Esophagus squamous epithelium (tissue), 4 donors: ENCODE results near the gene CTXN3.

GRCh38 chr5:127648907-127649396 lies at the start of gene CTXN3:
Gene CTXN3, plus strand, starts transcription at chr5:127649082.
- PRO-cap, result unidirectional peak, minus-strand start at chr5:127649311
- RAMPAGE, long total RNA, 4 experiments, result no peak in any of the 4 experiments

GRCh38 chr5:127958231-127959192 lies 125.1 kb upstream of the SLC12A2 start:
- PRO-cap, result no peak
- RAMPAGE, long total RNA, 4 experiments, result no peak in any of the 4 experiments

DNA sequence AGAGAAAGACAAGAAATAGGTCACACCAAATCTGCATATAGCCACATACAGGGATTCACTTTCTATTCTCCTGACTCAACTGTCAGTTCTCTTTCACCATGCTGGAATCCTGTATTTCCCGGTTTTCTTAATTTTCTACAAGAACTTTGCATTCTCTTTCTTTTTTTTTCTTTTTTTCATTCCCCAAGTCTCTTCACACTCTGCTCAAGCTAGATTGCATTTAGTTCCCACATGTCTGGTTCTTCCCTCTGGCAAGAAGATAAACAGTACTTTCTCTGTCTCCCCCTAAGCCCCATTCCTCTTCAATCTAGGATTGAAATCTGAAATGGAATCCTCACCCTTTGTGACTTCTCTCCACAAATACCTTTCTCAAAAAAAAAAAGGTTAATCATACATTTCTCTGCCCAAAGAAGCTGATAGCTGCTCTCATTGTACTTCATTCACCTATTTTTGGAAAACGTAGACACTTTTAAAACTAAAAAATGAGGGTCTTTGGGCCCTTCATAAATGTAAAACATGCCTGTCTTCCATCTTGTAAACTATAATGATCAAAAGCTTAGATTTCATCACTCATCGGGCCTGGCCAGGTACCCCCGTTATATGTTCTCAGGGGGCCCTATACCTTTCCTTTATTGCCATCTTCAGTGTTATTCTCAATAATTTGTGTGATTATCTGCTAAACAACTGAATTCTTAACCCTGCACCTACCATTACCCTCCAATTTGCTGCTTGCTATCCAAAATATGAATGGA lies 64.0 kb upstream of the SLC12A2 start:
- PRO-cap, result no peak
- RAMPAGE, long total RNA, 4 experiments, result no peak in any of the 4 experiments

DNA sequence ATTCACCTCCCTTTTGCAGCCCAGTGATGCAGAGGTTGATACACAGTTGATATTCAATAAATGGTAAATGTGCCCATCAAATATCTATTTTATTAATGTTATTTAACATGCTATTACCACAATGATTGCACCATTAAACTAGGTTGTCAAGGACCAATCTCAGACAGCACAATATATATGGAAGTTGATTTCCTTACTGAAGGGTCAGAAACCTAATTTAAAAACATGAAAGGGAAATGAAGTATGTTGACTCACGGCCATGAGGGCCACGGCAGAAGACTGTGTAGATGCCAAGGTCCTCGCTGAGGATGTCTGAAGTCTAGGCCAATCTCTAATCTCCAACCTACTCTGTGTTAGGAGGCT lies 1.7 kb upstream of the ISOC1 start:
- PRO-cap, result no peak
- RAMPAGE, long total RNA, 4 experiments, result no peak in any of the 4 experiments

DNA sequence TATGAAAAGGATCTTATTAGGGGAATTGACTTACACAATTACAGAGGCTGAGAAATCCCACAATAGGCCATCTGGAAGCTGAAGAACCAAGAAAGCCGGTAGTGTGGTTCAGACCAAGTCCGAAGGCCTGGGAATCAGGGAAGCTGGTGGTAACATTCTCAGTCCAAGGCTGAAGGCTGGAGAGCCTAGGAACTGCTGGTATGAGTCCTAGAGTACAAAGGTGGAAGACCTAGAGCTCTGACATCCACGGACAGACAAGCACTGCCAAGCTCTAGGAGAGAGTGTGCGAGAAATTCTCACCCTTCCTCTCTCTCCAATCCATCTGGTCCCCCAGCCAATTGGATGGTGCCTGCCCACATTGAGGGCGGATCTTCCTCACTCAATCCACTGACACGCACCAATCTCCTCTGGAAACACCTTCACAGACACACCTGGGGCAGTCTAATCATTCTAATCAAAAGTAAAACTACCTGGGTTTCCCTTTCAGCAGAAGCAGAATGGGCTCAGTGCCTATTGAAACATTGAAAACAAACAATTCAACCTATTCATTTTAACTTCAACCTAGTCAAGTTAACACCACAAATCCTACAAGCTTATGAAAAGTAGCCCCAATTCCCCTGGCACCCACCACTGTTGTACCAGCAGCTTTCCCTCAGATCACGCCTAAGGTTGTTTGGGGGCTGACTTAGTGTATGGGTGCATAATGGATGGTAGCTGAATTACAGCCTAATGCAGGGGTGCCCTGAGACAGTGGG lies 19.6 kb upstream of the ADAMTS19 start:
- PRO-cap, result no peak
- RAMPAGE, long total RNA, 4 experiments, result no peak in any of the 4 experiments

GRCh38 chr5:129902680-129903161 lies 1.5 kb upstream of the CHSY3 start:
- PRO-cap, result no peak
- RAMPAGE, long total RNA, 4 experiments, result no peak in any of the 4 experiments

- PRO-cap, result no peak
- RAMPAGE, long total RNA, 4 experiments, result no peak in any of the 4 experiments
Observed at GRCh38 chr5:129951824-129952247, 47.6 kb downstream of the CHSY3 start.

DNA sequence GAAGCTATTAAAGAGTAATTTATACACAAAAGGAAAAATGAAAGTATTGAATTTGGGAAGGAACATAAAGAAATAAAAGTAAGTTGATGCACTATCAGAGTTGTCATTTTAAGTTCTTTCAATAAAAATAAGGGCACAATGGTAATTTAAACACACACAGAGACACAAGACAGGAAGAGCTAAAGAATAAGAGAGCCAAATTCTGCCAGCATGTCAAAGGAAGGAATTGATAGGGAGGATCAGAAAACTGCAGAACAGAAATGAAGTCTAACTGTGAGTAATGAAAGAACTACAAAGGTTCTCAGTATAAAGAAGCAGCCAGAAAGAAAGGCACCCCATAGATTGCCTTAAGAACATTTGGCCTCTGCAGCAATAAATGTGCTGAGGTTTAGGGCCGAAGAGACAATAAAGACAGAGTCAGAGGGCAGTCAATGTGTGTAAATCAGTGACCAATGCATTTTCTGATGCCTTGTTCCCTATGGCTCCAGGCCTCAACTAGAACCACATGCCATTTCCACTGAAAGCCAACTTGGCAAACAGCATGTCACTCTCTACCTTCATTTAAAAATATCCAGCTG lies 281.1 kb downstream of the HINT1 start:
- PRO-cap, result no peak
- RAMPAGE, long total RNA, 4 experiments, result no peak in any of the 4 experiments

DNA sequence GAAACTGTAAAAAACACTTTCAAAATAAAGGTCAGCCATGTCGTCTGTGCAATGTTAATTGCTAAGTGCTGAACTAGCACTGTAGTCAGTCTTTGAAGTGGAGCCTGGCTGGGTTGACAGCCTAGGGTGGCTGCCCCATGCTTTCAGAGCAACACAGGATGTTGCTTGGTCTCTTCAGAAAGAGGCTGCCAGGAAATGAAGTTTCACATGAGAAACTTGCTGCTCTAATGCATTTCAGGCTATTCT lies 95.8 kb downstream of the HINT1 start:
- PRO-cap, result no peak
- RAMPAGE, long total RNA, 4 experiments, result no peak in any of the 4 experiments

DNA sequence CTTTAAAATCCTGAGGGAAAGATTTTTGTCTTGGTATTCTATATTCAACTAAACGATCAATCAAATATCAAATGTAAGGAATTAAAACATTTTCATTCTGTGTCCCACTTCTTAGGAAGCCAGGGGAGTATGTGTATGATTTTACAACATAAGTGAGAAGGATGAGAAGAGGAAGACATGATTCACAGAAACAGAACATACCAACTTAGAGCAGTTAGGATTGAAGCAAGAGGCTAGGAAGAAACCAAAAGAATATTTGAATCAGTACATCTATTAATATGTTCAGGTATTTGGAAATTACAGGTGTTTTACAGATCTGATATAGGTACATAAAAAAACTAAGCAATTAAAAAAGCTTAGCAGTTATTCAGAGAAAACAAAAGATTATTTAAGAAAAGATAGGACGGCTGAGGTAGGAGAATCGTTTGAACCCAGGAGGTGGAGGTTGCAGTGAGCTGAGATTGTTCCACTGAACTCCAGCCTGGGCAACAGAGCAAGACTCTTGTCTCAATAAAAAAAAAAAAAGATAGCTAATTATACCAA lies 77.6 kb downstream of the CDC42SE2 start:
- PRO-cap, result no peak
- RAMPAGE, long total RNA, 4 experiments, result no peak in any of the 4 experiments

- PRO-cap, result no peak
- RAMPAGE, long total RNA, 4 experiments, result no peak in any of the 4 experiments
Observed at GRCh38 chr5:131343030-131343982, 79.5 kb downstream of the CDC42SE2 start.

DNA sequence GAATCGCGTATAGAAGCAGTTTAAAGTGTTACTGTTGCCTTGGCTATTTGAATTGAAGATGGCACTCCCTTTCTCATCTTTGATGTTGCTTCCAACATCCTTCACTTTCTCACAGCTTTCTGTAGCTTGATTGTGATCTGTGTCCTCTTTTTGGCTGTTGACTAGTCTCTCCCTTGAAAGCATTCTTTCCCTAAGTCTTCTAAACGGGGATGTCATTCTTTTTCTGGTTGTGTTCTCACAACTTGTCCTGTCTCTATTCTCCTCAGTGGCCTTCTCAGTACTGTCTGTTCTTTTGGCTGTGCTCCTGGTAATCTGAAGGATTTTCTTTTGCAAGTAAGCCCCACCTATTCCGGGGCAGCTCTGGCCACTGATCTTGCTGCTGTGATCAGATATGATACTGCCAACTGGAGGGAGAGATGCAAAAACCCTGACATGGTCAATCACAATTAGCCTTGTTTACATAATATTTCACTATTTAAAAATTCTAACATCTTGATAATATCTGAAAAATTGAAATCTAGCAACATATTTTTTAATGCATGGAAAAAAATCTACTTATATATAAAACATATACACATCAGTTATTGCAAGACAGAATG lies 172.2 kb downstream of the CDC42SE2 start:
- PRO-cap, result bidirectional peak, plus-strand start at position 394 of the sequence, minus-strand start at position 286 of the sequence
- RAMPAGE, long total RNA, 4 experiments, result no peak in any of the 4 experiments

- PRO-cap, result unidirectional peak, minus-strand start at chr5:131548339
- RAMPAGE, long total RNA, 4 experiments, result no peak in any of the 4 experiments
Observed at GRCh38 chr5:131548129-131548591, 86.9 kb downstream of the RAPGEF6 start.

- PRO-cap, result no peak
- RAMPAGE, long total RNA, 4 experiments, result no peak in any of the 4 experiments
Observed at GRCh38 chr5:131575101-131576125, 59.6 kb downstream of the RAPGEF6 start.

- PRO-cap, result no peak
- RAMPAGE, long total RNA, 4 experiments, result no peak in any of the 4 experiments
Observed at GRCh38 chr5:131646809-131647481, 11.9 kb upstream of the RAPGEF6 start.

DNA sequence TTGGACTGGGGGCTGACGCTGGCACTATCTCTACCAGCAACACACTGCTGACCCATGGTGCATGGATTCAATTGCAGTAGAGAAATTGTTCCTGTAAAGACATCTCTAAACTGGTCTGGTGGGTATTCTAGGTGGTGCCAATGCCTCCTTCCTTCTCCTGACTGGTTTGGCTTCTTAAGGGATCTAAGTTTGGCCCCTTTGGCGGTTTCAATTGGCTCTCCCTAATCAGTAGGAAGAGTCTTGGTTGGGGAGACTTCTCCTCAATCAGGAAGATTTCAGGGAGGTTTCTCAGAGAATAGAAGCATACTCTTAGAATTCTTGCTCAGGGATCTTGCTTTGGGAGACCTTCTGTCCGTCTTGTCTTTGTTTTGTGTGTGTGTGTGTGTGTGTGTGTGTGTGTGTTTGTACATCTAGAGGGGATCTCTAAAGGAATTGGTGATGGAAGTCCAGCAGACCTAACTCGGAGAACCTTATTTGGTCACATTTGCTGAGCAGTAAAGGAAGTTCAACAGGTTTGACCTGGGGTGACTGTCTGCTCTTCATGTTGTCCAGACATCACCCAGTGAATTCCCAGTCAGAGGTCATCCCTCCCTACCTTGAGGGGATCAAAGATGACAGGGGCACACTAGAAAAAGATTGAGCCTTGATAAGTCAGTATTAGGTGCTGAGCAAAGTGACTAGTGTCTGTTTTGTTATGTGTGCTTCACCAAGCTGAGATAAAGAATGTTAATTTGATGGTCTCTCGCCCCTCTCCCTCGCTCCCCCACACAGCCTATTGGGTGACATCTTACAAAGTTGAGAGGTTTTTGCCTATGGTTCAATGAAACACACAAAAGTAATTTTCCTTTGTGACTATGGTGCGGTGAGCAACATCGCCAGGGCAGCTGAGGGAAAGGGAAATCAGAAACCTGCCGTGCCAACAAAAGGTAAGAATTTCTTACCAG lies 26.1 kb upstream of the RAPGEF6 start:
- PRO-cap, result no peak
- RAMPAGE, long total RNA, 4 experiments, result no peak in any of the 4 experiments

GRCh38 chr5:132252910-132253469 lies 4.5 kb upstream of the PDLIM4 start:
- PRO-cap, result no peak
- RAMPAGE, long total RNA, 4 experiments, result no peak in any of the 4 experiments

DNA sequence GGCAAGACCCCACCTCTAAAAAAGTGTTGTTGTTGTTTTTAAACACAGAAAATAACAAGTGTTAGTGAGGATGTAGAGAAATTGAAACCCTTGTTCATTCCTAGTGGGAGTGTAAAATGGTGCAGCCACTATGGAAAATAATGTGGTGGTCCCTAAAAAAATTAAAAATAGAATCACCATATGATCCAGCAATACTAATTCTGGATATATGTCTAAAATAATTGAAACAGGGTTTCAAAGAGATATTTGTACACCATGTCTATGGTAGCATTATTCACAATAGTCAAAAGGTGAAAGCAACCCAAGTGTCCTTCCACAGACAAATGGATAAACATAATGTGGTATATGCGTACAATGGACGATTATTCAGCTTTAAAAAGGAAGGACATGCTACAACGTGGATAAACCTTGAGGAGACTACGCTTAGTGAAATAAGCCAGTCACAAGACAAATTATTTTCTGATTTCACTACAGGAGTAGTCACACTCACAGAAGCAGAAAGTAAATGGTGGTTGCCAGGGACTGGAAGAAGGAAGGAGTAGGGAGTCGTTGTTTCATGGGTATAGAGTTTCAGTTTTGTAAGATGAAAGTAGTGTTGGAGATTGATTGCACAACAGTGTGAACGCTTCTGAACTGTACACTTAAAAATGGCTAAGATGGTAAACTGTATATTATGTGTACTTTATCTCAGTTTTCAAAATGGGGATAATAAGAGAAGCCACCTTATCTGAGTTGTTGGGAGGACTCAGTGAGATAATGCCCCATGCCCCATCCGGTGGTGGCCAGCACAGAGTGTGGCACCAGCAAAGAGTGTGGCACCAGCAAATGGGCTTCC lies 4.0 kb downstream of the SLC22A4 start:
- PRO-cap, result no peak
- RAMPAGE, long total RNA, 4 experiments, result no peak in any of the 4 experiments

DNA sequence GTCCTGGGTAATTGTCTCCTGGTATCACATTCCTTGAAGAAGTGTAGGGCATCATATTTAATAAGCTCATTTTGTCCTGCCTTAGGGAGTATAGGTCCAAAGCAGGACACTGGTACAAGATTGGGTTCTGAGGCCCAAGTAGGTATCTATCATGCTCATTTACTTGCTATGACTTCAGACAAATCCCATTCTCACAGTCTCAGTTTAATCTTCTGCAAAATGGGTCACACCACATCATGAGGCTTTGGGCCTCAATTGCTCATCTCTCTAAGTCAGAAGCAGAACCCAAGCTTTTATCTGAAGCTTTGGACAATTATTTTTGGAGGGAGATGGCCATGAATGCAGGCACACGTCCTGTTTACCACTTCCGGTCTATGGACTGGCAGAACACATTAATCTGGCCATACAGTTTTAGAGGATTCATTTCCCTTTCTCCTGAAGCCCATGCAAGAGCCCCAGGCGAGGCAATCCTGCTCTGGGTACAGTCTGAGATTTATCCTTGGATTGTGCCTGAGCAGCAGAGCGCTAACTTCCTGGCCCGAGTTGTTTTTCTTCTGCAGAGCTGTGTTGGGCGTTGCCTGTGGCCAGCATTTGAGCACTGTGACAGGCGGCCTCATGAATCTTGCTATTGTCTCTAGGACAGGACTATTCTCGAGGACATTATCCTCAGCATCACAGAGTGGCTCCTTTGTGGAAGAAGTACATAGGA lies 16.0 kb downstream of the SLC22A4 start:
- PRO-cap, result no peak
- RAMPAGE, long total RNA, 4 experiments, result no peak in any of the 4 experiments

DNA sequence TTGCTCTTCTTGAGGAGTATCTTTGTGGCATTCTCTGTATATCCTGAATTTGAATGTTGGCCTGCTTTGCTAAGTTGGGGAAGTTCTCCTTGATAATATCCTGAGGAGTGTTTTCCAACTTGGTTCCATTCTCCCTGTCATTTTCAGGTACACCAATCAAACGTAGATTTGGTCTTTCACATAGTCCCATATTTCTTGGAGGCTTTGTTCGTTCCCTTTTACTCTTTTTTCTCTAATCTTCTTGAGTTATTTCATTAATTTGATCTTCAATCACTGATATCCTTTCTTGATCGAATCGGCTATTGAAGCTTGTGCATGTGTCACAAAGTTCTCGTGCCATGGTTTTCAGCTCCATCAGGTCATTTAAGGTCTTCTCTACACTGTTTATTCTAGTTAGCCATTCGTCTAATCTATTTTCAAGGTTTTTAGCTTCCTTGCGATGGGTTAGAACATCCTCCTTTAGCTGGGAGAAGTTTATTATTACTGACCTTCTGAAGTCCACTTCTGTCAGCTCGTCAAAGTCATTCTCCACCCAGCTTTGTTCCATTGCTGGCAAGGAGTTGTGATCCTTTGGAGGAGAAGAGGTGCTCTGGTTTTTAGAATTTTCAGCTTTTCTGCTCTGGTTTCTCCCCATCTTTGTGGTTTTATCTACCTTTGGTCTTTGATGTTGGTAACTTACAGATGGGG lies 21.1 kb upstream of the SLC22A5 start:
- PRO-cap, result no peak
- RAMPAGE, long total RNA, 4 experiments, result no peak in any of the 4 experiments